Neural cell (in vitro differentiated cells): ENCODE data around the gene SLC6A14.

- RAMPAGE, long total RNA, result no peak
Measured at GRCh38 chrX:110012447-110013485, 9.9 kb downstream of the TMEM164 start.

DNA sequence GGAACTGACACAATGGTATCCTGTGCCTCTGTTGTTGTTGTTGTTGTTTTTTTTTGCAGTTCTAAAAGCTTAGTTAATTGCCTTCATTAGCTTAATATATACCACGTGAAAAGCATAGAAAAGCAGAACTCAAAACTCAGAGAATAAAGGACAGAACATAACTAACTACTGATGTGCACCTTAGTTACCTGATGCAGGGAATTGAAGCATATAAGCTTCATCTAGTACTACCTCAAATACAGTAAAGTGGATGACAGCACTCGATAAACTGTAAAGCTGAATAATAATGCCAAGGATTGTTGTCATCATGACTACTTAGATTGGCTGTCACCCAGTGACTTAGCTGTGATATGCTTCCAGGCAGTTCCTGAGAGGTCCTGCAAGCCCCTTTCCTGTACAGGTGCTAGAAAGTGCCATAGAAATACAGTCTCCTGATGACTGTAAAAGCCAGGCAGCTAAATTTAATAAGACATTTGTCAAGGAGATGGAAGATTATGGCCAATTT is 29.5 kb downstream of the TMEM164 start:
- RAMPAGE, long total RNA, result no peak

- RAMPAGE, long total RNA, result no peak
Measured at GRCh38 chrX:110156623-110157431, 153.9 kb downstream of the TMEM164 start.

- RAMPAGE, long total RNA, result no peak
Measured at GRCh38 chrX:110196144-110196932, 121.5 kb downstream of the AMMECR1 start.

GRCh38 chrX:110317049-110317645 is 738 bp downstream of the AMMECR1 start:
- RAMPAGE, long total RNA, result no peak

- RAMPAGE, long total RNA, result no peak
Measured at GRCh38 chrX:110318414-110318930, 587 bp upstream of the AMMECR1 start.

DNA sequence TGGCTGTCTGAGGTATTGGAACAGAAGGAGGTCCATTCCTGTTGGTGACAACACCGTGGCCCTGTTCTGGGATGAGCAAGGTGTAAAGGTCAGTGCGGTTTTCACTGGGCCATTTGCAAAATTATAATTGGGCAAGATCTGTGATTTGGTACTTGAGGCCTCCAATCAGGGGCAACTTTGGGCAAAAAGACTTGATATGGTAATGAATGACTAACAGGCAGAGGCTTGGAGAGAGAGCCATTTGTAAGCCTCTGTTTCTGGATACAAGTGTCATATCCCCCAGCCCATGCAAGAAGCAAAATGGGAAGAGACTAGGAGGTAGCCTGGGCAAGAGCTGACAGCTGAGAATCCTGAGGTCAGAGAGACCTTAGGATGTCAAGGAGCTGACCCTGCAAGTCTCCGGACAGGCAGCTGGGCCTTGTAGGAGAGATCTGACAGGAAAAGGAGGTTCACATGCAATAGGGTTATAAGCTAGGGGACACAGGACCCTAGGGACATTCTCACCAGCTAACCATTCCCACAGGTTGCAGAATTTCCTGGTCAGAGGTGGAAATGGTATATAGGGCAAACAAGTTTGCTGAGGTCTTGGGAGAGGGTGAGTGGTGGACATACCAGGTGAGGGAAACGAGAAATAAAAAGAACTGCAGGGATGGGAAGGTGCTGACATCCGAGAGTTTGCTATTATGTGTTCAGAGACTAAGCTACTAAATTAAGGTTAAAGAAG is 1.8 kb downstream of the PAK3 start:
- RAMPAGE, long total RNA, result no peak

- RAMPAGE, long total RNA, result no peak
Measured at GRCh38 chrX:114466742-114467218, 117.1 kb upstream of the HTR2C start.

GRCh38 chrX:115311489-115312326 is 22.2 kb downstream of the LUZP4 start:
- RAMPAGE, long total RNA, result no peak

DNA sequence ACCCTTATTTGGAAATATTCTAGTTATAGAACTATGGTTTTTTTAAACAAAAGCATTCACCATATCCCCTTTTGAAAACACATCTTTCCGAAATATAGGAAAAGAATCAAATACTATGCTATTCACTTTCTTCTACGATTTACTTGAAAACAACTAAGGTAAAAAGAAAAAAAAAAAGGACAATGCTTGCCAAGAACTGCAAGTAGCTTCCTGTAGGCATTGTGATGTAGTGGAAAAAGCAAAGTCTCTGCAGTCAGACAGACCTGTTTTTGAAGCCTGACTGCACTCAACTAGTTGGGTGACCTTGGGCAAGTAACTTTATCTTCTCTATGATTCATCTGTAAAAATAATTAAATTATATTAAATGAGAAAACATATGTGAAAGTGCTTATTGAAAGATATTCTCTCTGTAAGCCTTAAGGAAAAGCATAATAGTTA is 100.4 kb upstream of the PLS3 start:
- RAMPAGE, long total RNA, result no peak

DNA sequence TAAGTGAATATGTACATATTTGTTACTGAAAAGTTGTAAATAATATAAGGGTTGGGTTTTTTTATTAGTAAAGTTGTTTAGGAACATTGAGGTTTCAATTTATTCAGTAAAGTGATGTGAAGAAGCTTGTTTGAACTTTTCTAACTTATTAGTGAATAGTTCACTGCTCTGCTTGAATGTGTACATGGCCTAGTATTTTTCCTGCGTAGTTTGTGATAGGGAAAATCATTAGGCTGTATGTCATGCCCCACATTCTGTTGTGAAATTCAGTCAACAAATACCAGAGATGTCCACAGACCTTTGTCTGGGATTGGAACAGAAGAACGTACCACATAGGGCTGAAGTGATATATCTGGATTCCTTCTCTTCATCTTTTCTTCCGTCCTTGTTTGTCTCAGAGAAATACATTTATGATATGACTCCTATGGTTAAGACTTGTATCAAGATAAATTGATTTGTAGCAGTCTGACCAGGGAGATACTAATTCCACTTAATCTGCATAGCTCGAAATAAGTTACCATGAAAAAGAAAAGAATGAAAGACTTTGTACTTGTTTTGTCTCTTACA is 88.8 kb upstream of the PLS3 start:
- RAMPAGE, long total RNA, result no peak

- RAMPAGE, long total RNA, result no peak
Measured at GRCh38 chrX:115589410-115589829, 28.4 kb downstream of the PLS3 start.

- RAMPAGE, long total RNA, result no peak
Measured at GRCh38 chrX:115592301-115592798, 31.4 kb downstream of the PLS3 start.

GRCh38 chrX:115840770-115841327 is 279.9 kb downstream of the PLS3 start:
- RAMPAGE, long total RNA, result no peak

DNA sequence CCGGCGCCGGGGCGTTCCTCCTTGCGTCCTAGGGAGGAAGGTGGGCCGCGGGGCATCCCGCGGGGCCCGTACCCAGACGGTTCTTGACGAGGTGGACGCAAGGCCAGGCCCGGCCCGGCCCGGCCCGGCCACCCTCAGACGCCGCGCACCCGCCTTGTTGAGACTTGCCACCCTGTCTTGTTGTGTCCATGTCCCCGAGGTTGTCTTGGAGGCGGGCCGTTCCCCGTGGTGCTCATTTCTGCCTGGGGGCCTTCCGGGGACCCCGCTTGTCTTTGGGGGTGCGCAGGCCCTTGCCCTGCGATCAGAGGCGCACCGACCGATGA is 282.0 kb upstream of the AGTR2 start:
- RAMPAGE, long total RNA, result no peak

DNA sequence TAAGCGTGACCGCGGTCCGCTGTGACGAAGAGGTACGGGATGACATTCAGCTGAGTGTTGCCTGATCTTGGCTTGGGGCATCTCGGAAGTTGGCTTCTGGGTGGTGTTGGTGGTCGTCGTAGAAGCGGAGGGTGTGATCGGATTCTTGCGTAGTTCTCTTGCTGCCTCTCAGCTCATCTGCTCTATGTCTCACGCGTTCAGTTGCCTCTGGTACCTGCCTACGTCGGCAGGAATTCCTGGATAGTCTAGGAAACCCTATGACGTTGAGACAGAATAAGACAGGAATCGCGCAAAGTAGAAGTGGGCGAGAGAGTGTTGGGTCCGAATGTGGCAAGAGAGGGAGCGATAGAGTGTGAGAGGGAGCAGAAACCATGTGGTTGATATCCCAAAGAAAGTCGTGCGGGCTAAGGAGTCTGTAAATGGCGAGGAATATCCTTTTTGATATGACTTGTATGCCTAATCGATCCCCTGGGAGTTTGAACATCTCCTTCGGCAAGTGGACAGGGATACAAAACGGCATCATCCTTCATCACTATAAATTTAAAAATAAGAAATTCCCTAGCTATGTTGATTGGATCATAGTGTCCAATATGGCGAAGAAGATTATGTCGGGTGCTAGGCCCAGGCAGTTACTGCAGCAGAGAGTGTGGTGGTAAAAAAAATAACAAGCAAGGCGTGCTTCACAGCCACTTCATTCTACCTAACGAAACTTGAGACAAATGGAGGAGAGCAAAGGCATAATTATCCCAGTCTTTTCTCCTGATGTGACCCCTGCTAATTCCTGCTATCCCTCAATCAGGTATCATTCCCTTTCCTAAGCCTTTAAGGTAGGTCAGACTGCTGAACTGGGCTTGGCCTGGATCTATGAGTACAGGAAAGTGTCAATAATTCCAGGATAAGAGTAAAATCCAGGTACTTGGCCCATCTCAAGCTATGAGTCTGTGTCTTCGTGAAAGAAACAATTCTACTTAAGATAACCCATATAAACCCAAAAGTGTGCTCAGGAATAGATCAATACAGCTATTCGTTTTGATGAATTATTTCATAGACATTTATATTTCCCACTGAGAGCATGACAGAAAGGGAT is 280.6 kb upstream of the AGTR2 start:
- RAMPAGE, long total RNA, result no peak

- RAMPAGE, long total RNA, result no peak
Measured at GRCh38 chrX:115892103-115892545, 278.4 kb upstream of the AGTR2 start.

DNA sequence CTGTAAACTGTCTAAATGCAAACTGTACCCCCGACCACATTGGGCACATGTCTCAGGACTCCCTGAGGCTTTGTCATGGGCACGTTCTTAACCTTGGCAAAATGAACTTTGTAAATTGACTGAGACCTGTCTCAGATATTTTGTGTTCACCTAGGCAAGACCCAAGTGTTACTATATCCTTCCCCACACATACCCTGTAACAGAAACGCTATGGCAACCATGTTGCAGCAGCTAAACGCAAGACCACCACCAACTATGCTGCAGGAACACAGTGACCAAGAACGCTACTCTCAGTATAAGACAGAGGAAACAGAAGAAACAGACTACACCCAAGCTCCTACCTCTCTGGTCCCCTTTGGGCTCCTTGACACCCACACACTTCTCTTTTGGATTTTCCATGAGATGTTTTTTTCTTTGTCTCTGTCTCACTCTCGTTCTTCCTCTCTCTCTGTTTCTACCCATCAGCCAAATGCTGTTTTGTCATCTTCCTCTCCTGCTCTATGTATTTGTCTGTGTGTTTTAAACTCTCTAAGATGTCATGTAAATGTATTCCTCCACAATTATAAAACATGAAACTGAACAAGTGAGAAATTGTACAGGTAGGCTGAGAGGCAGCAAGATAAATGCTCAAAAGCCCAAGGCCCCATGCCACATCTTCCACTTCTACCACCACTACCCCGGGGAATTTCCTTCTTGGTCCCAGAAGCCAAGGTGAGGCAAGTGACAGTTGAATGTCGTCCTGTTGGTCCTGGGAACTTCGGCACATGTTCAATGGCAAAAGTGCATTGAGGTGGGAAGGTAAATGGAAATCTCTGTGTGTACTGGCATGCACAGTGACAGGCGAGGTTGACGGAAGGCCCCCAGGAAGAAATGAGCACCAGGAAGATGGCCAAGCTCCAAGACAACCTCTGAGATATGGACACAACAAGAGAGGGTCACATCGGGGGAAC is 273.1 kb upstream of the AGTR2 start:
- RAMPAGE, long total RNA, result no peak

GRCh38 chrX:115967097-115968064 is 203.2 kb upstream of the AGTR2 start:
- RAMPAGE, long total RNA, result no peak

GRCh38 chrX:116436218-116436883 is at the start of gene SLC6A14:
SLC6A14 (plus strand) TSS chrX:116436606.
- RAMPAGE, long total RNA, result no peak